ENCODE measurements around a stretch of chr4.

DNA sequence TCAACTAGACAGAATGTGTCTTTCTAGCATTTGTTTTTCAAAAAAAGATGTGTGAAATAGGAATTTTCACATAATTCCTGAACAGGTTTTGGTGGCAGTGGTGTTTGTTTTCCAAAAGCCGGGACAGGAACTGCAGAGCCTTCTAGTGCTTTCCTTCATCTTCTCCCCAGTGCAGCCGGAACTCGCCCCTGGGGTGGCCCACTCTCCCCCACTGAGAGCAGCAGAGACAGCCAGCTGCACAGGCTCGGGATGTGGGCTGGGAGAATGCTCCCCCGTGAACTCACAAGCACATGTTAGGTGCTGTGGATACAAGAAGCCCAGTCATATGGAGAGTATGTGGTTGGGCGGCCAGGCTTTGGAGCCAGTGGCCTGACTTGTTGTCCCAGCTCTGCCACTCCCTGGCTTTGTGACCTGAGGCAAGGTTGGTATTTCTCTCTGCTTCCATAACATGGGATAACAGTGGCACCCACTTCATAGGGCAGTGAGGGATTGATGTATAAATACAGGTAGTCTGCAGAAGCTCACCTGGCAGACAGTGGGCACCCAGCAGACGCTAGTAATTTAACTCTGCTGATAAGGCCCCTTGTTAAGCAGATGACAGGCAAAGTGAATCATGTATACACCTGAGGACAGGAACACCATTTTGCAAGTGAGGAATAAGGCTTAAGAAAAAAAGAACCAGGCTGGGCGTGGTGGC lies 9.4 kb upstream of the KIAA0232 start:
- RAMPAGE, long total RNA = no peak
- RRBS = no CpG with 5 or more reads among the region's 8 CpGs

- RAMPAGE, long total RNA = no peak
- RRBS = 86% methylated on average over 1 of the region's 13 CpGs
Measured at GRCh38 chr4:6777695-6778296, 4.7 kb upstream of the KIAA0232 start.

DNA sequence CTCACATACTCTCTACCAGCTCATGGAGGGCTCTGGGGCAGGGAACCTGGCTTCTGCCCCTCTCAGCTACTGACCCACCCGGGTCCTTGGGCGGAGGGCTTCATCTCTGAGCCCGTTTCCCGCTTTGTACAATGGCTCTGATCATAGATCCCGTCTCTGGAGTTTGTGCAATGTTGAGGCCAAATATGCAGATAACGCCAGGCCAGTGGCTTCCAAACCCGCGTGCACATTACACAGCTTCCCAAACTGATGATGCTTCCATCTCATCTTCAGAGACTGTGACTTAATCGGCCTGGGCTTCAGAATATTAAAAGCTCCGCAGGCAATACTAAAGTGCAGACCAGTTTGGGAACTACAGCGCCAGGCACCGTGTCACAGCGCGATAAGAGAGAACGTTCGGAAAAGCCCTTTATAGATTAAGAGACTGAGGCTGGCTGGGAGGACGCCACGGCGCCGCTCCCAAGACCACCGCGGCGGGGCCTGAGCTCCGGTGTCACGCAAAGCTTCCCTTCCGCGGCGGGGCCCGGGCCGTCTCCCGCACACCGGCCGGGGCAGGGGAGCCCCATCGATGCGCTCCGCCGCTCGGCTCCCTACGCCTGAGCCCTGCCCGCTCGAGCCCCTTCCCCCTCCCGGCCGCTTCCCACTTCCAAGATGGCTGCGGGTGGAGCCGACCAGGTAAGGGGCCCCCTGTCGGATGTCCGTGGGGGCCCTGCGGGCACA lies 635 bp upstream of the TBC1D14 start:
- RAMPAGE, long total RNA = no peak
- RRBS = under 1% methylated on average over 8 of the region's 48 CpGs

- RAMPAGE, long total RNA = no peak
- RRBS = no CpG with 5 or more reads among the region's 19 CpGs
Measured at GRCh38 chr4:6910944-6912053, 1.7 kb downstream of the TBC1D14 start.

GRCh38 chr4:6923905-6924968 lies 14.6 kb downstream of the TBC1D14 start:
- RAMPAGE, long total RNA = no peak
- RRBS = no CpG with 5 or more reads among the region's 25 CpGs

DNA sequence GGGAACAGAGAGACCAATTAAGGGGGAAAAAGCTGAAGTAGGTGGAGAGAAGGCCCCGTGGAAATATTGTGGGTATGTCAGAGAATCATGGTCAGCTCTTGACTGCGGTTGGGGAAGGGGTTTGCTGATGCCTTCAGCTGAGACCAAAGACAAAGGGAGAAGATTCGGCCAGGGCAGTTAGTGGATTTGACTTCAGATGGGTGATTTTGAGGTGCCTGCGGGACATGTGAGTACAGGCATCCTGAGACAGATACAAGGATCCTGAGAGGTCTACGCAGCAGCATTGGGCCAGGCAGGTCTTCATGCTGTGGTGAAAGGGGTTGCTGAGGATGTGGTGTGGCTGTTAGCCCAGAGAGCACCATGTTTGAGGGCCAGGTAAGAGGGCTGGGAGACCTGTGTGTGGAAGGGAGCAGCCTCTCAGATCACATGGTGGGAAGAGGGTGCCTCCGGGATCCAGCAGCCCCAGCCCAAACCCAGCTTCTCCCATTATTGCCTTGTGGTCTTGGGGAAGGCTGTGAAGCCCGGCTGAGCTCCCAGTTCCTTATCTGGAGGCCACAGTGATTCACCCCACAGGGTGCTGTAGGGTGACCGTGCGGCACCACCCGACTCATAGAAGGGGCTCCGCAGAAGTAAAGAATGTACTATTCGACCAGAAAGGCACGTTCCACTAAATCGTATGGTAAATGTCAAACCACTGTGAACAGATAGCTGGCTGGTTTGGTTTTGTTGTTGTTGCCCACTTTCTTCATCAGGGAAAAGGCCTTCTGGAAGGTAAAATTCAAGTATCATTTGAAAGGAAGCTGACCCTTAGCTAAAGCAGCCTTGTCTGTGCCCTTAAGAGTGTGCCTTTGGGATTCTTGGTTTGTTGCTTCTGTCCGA lies 27.3 kb downstream of the CCDC96 start:
- RAMPAGE, long total RNA = no peak
- RRBS = no CpG with 5 or more reads among the region's 15 CpGs

- RAMPAGE, long total RNA = no peak
- RRBS = no CpG with 5 or more reads among the region's 15 CpGs
Measured at GRCh38 chr4:7021905-7022852, 20.6 kb downstream of the CCDC96 start.

DNA sequence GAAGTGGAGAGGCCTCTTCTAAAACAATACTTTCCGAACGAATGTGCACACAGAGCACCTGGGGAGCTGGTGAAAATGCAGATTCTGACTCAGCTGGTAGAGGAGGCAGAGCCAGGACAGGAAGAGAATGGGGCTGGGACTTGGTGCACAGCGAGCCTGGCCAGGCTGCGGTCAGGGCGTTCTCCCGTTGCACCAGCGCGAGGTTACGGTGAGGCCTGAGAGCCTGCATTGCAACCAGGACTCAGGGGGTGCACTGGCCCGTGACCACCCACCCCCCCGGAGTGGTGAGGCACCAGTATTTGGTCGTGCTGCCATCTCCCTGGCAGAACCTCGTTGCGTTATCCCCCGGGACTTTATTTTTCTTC lies 2.7 kb downstream of the TADA2B start:
- RAMPAGE, long total RNA = no peak
- RRBS = 1% methylated on average over 5 of the region's 15 CpGs

DNA sequence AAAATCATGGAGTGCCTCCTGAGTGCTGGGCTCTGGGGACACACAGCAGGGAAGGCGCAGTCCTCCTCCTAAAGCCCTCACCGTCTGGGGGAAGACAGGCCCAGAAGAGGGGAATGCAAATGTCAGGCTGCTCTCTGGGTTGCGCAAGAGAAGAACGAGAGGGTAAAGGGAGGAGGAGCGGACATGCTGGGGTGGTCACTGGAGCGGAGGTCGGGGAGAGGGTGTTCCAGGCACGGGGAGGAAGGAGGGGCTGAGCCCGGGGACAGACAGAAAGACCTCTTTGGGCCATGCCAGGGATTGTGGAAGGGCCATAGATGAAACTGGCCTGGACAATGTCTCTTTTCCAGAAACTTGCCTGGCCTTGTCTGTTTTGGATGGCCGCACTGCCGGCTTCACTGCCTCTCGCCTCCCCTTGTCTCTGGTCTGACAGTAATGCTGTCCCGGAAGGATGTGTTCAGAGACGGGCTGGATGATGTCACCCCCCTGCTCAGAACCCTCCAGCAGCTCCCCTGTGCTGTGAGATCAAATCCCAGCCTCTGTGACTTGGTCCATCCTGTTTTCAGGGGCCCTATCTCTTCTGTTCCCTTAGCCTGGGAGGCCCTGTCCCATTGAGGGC lies 121.1 kb downstream of the SORCS2 start:
- RAMPAGE, long total RNA = no peak
- RRBS = 60% methylated on average over 1 of the region's 14 CpGs

DNA sequence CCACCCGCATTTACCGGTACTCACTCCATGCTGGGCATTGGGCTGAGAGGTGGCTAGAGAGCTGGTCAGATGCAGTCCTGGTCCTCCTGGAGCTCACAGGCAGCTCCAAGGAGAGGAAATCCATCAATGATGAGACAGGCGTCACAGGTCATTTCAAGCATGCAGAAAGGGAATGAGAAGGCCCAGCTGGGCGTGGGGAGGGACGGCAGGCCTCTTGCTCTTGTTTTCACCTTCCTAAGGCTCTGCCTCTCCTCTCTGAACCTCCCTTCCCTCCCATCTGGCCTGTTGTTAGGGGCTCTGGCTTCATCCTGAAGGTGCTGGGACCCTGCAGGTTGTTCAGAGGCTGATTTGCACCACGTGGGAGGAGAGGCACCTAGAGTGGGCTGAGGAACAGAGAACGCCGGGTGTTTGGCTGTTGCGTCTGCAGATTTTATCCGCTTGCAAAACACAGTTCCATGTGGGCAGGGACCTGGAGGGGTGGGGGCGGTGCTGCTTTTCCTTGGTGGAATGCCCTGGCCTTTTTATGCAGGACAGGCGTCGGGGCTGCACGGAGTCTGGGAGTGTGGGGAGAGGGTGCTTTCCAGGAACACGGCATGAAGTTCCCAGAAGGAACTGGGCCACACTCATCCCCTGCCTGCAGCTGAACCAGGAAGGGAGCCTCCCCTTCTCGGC lies 81.5 kb upstream of the PSAPL1 start:
- RAMPAGE, long total RNA = no peak
- RRBS = no CpG with 5 or more reads among the region's 16 CpGs

DNA sequence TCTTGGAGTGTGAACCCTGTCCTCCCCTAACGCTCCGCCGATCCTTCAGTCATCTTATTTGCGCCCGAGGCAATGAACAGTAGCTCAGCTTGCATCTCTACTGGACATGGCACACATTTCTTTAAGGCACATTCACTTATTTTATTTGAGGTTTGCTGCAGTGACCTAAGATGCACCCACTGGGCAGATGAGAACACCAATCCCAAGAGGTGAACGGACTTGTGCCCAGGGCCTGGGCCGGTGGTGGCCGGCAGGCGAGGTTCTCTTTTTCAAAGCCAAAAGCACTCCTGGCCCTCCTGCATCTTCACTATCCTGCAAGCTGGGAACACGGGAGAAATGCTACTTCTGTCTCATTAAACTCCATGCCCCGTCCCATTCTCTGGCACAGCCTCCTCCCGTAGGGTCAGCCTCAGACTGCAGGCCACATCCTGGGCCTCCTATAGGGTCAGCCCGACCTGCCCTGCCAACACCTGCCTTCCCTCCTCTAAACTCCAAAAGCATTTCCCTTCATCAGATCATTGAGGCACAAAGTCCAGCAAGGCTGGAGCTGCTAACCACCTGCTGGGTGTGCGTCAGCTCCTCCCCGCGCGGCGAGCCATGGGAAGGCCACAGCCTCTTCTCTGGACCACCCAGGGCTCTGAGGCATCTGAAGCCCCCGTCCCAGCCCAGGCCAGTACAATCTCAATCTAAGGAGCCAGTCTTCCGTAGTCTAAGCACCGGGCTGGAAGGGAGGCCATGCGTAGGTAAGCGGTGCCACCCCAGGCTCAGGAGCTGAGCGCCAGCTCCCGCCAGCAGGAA lies 166.1 kb downstream of the AFAP1 start:
- RAMPAGE, long total RNA = no peak
- RRBS = no CpG with 5 or more reads among the region's 25 CpGs

- RAMPAGE, long total RNA = no peak
- RRBS = no CpG with 5 or more reads among the region's 18 CpGs
Measured at GRCh38 chr4:7811143-7811601, 128.5 kb downstream of the AFAP1 start.

GRCh38 chr4:7854502-7854957 lies 85.1 kb downstream of the AFAP1 start:
- RAMPAGE, long total RNA = no peak
- RRBS = no CpG with 5 or more reads among the region's 9 CpGs

DNA sequence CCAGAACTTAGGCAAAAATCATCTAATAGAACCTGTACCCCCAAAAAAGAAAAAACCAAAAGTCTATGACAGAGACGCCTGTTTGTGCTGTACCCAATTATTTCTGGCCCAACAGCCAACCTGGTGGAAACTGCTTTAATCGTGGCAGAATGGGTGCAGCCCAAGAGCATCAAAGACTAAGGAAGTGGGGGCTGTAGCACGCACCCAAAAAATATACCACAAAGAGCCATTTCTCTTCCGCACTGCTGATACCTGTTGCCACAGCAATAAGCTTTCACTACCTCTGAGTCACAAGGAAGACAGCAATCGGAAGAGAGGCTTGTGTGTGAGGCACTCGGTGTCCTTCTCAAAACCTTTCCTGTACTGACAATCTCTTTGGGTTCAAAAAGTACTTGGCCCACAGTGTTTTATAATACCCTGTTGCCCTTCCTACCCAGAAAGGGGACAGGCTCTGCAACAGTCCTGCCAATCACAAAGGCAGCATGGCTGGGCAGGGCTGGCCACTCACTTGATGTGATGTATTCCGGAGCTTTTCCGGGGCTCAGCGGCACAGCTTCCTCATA lies 84.6 kb downstream of the AFAP1 start:
- RAMPAGE, long total RNA = no peak
- RRBS = no CpG with 5 or more reads among the region's 9 CpGs

DNA sequence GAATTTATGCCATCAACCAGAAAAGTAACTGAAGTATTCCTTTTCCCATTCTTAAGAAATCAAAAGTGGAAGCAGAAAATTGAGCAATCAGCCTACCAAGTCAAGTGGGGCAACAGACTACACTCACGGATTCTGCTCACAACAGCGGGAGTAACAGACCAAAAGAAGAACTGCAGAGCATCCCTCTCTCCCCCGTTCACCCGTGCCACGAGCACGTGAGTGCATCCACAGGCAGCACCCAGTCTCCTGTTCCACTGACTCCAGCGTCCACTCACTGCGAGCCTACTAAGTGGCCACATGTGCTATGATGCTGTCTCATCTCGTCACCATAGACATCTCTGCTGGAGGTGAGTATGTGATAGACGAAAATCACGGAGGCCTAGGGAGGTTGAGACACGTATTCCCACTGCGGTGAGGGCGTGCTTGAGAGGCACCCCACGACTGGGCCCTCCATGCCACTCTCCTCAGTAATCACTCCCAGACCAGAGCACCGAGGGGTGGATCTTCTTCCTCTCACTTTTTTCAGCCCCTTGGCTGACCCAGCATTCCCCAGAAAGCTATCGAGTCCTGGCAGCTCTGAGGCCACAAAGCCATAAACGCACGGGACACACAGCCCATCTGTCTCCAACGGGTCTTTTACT lies 29.1 kb downstream of the AFAP1 start:
- RAMPAGE, long total RNA = no peak
- RRBS = no CpG with 5 or more reads among the region's 20 CpGs

DNA sequence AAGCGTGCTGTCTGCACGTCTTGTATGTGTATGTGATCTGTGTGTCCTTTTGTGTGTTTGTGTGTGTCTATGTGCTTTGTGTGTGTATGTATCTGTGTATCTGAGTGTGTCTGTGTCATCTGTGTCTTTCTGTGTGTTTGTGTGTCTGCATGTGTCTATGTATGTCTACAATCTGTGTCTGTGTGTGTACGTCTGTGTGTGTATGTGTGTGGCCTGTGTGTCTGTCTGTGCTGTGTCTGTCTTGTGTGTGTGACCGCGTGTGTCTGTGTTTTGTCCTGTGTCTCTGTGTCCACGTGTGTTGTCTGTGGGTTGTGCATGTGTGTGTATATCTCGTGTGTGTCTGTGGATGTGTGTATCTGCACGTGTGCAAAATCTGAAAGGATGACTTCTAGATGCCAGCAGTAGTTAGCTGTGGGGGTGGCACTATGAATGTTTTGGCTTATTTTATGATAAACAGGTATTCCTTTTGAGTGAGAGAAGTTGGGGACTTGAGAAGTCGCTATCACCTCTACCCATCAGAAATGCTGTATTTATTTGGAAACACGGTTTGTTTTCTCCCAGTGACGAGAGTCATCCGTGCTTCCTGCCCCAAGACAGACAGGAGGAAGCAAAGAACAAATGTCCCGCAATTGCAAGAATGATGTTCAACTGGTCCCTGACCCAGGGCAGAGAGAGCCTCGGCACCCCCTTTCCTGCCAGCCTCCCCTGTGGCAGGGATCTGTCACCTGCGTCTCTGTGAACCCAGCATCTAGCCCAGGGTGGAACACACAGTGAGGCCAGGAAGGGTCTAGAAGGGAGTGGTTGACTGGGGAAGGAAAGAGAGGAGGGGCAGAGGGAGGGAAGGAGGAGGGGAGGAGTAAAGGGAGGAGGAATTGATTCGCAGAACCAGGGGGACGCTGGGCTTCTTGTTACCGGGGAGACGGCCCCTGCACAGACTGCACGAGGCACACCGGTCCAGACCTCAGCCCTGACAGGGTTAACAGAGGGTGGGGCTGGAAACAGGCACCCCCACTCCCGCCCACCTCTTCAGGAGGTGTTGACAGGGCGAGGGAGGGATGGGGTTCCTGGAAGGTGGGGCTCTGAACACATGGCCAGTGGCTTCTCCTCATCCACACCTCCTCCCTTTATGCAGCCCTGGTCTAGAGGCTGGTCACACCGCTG lies 88.3 kb downstream of the ABLIM2 start:
- RAMPAGE, long total RNA = no peak
- RRBS = no CpG with 5 or more reads among the region's 24 CpGs

GRCh38 chr4:8078953-8079288 lies 79.7 kb downstream of the ABLIM2 start:
- RAMPAGE, long total RNA = no peak
- RRBS = no CpG with 5 or more reads among the region's 8 CpGs

- RAMPAGE, long total RNA = no peak
- RRBS = 97% methylated on average over 2 of the region's 34 CpGs
Measured at GRCh38 chr4:8096944-8097788, 61.4 kb downstream of the ABLIM2 start.

DNA sequence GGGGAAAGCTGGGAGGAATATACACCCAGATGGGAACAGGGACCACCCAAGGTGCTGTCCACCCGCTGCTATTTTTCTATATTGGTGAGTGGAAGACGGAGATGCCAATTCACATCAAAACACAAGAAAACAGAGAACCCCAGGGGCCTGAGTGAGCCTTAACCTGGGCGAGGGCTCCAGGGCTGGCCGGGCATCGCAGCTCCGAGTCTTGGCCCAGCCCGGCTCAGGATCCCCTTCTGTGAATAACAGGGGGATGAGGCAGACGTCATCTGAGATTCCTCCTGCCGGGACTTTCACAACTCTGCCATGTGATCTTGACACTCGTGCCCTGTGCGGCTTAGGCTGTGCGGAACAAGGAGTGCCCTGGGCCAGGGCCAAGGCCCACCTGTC lies 57.6 kb downstream of the ABLIM2 start:
- RAMPAGE, long total RNA = no peak
- RRBS = 24% methylated on average over 3 of the region's 12 CpGs

DNA sequence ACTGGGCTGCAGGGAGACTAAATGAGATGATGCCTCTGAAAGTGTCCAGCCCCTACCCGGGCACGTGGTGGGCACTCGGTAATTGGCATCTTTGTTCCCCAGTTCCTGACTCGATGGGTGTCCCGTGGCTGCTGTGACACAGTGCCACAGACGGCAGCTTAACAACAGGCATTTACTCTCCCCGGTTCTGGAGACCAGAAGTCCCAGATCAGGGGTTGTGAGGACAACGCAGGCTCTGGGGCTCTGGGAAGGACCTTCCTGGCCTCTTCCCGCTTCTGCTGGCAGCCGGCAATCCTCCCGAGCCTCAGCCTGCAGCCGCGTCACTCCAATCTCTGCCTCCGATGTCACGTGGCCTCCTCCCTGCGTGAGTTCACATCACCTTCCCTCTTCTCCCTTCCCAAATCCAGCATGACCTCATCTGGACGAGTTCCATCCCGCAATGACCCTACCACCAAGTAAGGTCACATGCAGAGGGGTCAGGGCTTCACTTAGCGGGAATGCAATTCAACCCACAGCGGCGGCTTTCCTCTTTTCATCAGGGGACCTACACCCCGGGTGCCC lies 25.7 kb downstream of the ABLIM2 start:
- RAMPAGE, long total RNA = no peak
- RRBS = 79% methylated on average over 7 of the region's 22 CpGs

All from epithelial cell of proximal tubule (primary cell).